ENCODE measurements around a stretch of chr6.

DNA sequence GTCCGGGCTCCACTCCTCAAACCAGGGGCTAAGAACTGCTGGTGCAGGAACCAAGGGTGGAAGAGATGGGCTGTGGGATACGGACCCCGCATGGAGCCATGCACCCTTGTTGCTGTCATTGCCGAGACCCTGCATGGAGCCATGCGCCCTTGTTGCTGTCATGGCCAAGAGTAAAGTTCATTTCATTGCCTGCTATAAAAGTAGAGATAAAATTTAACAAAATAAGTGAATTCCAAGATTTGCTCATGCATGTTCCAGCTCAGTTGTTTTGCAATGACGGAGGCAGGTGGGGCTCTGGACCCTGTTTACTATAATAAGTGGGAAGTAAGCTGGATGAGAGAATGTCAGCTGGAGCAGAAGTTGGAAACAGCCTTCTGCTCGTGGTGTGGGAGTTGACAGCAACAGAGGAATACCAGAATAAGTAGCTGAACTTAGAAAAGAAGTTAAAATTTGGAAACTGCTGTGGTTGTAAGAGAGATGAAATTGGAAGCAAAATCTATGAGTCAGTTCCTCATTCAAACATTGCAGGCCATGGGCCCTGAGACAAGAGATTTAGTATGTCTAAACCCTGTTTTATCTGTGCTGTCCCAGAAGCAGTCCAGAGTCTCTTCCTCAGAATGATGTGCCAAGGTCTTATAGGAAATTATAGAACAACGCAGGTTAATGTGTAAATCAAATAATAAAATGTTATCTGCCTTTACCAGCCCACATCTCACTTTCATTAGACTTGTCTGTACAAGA lies 15.7 kb upstream of the THBS2 start:
- RRBS = no CpG with 5 or more reads among the region's 8 CpGs

GRCh38 chr6:169454453-169454957 lies 200.9 kb upstream of the THBS2 start:
- RRBS = no CpG with 5 or more reads among the region's 8 CpGs

- RRBS = no CpG with 5 or more reads among the region's 6 CpGs
Measured at GRCh38 chr6:169653684-169654135, 48.1 kb downstream of the WDR27 start.

DNA sequence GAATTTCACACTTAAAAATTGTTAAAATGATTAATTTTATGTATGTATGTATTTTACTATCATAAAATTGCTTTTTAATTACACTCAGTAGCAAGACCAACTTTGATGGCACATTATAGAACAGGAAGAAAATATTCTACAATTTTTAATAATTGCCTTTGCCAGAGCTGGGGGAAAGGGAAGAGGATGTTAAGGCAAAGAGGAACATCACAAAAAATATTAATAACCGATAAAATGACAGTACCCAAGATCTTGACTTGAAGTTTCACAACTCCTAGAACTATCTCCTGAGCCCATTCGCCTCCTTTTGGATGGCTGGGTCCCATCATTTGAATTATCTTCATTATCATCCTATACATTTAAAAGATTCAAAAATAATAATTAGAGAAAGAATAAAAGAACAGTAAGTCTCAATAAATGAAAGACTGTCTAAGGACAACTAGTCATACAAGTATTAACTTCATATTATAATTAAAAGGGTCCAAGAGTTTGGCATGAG lies 3.5 kb downstream of the PHF10 start:
- RRBS = no CpG with 5 or more reads among the region's 2 CpGs

GRCh38 chr6:169765669-169766154 lies 14.3 kb downstream of the ERMARD start:
- RRBS = no CpG with 5 or more reads among the region's 10 CpGs

GRCh38 chr6:169921910-169922148 lies 170.4 kb downstream of the ERMARD start:
- RRBS = no CpG with 5 or more reads among the region's 8 CpGs

DNA sequence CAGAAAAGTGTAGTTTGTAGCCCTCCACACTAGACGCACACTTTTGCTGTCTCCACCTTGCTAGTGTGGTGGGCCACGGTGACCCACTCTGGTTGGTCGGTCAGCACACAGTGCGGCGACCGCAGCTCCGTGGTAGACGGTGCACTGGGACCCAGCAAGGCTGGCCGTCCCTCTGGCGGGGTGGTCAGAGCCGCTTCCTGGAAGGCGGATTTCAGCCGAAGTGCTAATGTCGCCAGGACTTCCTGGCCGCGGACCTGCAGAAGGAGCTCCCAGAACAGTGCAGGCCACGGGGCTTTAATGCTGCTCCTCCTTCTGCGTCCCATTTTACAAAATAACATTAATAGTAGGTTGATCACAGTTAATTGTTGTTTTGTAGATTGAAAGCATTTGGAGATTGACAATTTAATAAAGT lies 268.4 kb downstream of the DLL1 start:
- RRBS = no CpG with 5 or more reads among the region's 18 CpGs

DNA sequence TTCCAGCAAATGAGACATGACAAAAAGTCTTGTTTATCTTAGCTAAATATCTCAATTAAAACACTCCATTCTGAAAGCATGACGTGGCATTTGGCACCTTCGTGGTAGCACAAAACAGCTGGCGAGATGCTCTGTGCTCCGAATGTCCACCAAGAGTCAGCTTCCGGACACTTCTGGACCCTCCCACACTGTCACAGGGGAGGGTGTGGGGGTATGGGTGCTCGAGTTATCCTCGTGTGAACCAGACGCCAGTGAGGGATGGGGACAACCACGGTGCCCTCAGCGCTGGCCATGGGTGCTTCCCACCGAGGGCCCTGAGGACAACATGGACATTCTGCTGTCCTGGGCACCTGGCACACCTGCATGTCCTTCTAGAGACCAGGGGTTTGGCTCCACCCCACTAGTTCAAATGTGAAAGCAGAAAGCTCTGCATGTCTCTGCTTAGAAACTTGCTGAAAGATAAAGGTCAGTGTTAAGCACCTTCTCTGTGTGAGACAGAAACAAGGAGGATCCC lies 252.9 kb downstream of the DLL1 start:
- RRBS = no CpG with 5 or more reads among the region's 11 CpGs

DNA sequence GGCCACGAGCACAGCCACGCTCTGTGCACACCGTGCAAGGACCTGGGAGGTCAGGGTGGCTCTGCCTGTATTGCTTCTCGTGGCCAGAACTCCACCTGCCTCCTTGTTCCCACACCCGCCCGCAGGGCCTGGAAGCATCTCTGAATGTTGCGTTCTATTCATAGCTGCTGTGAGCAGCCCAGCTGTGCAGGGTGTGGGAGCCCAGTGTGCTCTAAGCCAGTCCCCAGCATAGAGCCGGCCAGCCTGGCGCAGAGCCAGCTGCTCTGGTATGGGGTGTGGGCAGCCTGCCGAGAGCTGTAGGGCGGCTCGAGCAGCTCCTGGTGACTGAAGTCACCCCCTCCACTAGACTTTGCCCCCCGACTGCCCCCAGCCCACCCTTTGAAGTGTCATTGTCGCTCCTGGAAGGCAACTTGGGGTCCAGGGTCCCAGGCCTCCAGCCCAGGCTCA lies 161.1 kb downstream of the DLL1 start:
- RRBS = no CpG with 5 or more reads among the region's 14 CpGs

DNA sequence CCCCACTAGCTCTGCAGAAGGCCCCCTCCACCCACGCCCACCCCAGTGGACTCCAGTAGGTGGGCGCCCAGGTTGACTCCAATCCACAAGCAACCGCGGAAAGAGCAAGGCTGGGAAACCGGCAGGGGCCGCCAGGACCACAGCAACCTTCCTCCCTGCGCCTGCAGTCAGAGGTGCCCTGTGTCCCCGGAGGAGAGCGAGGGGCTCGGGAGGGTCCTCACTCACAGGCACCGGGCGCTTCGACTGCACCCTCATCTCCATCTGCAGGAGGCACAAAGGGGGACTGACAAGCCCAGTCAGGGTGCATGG lies 137.4 kb downstream of the DLL1 start:
- RRBS = 96% methylated on average over 7 of the region's 13 CpGs

GRCh38 chr6:170176706-170177473 lies 114.0 kb downstream of the DLL1 start:
- RRBS = 55% methylated on average over 14 of the region's 64 CpGs

- RRBS = 91% methylated on average over 6 of the region's 43 CpGs
Measured at GRCh38 chr6:170276254-170277275, 14.3 kb downstream of the DLL1 start.

DNA sequence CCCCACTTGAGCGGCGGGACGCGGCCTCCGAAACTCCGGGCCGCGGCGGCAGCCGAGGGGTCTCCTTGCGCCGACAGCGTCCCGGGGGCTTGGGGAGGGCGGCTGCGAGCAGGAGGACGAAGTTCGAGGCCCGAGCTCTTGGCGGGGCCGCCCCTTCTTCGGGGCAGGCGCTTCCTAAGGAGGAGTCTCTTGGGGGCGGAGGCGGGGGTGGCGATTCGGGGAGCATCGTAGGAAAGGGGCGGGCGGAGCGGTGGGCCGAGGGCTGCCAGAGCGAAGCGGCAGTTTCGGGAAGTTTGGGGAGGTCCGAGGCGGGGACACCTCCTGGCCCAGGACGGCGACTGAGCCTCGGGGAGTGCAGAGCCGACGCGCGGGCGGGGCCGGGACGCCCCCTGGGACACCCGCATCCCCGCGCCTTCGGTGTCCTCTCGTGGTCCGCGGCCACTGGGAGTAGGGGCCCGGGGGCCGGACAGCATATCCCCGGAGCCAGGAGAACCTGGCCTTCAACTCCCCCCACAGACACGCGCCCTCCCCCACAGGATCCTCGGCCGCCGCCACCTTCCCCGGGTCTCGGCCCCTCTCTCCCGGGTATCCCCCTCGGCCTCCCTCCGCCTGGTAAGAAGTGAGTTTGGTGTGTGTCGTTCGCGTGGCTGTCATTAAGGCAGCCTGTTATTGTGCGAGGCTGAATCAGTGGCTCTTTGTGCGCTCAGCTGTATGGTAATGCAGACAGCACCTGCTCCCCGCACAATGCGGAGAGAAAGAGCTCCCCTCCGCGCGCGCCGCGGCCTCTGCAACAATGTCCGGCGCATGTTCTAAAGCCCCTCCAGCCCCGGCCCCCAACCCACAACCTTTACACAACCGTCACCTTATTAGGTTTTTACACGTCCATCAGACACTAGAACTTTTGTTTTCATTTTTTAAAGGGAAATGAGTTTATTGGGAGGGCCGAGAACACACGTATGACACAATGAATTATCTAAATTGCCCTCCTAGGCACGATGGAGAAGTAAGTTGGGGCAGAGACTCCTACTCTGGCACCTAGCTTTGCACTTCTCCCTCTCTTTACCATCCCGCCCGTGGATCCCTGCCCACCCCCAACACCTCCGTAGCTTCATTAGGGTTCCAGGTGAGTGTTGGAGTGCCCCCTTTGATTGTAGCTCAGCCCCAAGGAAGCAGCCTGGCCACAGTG lies 847 bp upstream of the DLL1 start:
- RRBS = 63% methylated on average over 28 of the region's 91 CpGs

- RRBS = no CpG with 5 or more reads among the region's 9 CpGs
Measured at GRCh38 chr6:170371414-170372003, 65.0 kb downstream of the FAM120B start.

DNA sequence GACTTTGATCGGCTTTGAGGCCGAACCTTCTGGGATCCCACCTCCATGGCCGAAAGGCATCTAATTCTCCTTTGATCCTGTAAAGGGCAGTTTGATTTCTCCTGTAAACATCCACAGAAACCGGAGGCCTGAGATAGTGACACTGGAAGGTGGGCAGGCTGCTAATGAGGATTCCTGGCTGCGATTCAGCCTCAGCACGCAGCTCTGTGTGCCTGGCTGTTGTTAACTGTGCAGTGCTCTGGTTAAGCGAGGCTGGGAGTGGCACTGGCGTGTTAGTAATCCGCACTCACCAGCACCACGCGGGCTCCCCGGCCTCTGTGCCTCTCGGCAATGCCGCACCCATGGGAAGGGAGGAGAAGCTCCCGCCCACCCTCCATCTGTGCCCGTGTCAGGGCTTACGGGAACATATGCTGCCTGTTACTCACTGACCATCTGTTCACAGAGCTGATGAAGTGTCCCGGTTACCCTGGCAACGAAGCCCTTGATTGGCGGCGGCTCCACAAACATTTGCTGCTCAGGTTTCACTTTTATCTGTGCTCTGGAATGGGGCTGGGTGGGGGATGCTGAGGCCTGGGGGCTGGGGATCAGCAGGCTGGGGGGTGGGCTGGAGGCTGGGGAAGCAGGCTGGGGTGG lies 114.8 kb downstream of the PSMB1 start:
- RRBS = no CpG with 5 or more reads among the region's 21 CpGs